Measurements from ENCODE around the gene MRPS9.

- PRO-cap, result no peak
Measured at GRCh38 chr2:102020429-102021416, 29.0 kb downstream of the IL1R2 start.

DNA sequence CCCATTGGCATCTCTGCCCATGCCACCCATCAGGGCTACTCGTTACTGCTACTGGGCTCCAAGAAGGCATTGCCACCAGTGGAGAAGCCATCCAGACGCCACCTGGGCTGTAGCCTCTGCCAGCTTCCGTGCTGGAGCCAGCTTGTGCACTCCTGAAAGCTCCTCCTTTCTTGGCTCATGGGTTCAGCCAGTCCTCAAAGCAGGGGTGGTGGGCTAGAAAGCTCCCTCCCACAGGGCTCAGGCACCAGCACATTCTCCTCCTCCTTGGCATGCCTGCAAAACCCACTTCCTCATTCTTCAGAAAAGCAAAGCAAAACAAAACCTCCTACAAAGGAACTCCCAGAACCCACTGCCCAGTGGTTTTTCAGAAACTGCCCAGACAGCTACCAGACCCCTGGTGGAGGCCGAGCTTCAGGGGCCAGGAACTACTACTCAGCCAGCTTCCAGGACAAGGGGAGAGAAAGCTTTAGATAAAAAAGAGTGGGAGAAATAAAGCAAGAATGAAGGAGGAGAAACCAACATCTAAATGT, 41.6 kb downstream of the IL1R2 start:
- PRO-cap, result no peak

GRCh38 chr2:102061903-102062760, 70.4 kb downstream of the IL1R2 start:
- PRO-cap, result no peak

DNA sequence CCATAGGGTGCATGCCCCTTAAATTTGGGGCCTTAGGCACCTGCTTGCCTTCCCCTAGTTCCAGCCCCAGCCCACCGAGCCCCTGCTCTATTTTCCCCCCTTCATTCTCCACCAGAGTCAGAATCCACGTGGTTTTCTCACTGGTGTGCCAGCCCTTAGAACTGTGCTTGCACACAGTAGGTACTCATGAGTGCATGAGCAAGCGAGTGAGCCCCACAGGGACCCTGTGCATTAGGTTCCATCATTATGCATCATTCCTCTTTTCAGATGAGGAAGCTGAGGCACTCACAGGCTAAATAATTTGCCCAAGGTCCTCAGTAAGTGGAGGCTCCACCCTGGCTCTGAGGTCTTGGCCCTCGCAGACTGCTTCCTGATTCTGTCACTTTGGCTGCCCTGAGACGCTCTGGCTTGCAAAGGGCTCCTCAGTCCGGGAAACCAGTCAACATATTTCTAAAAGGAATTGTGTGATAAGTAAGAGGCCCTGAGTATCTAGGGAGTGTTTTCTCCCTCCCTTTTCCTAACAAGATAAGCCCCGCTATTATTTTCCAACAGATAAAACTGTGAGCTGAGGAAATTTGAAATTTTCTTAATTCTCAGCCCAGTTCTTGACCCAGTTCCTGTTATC, 71.7 kb downstream of the IL1R2 start:
- PRO-cap, result no peak

DNA sequence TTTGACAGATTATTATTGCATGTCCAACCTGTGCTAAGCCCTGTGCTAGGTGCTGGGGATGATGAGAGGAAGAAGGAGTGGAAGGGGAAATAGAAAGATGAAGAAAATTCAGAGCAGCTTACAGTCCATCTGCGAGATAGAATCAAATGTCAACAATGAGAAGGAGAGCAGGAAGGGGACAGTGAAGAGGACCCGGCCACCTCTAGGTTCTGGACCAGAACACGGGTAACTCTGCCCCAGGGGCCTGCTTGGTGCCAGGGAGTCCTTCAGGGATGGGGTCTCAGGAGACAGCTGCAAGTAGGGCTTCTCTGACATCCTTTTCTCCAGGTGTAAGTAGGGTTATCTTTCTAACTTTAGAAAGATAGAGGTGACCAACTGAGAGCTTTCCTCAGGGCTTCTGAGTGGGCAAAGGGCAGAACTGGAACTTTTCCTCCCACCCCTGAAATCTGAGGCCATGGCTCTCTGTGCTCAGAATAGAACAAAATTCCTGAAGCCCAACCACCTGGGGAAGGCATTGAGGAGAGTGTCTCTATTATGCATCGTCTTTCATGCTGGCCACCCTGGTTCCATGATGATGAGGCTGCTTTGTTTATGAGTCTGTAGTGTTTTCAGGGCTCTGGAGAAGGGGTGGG, 30.9 kb upstream of the IL1R1 start:
- PRO-cap, result no peak

DNA sequence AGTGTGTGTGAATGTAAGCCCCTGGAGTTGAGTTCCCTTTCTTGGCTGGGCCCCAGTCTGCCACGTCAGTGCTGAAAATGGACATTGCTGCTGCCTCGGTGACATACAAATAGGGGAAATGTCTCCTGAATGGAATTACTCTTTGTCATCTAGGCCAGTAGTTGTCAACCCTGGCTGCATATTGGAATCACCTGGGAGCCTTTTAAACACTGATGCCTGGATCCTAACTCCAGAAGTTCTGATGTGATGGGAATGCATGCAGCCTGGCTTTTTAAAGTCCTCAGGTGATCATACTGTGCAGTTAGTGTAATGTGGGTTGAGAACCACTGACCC, 27.7 kb upstream of the IL1R1 start:
- PRO-cap, result no peak

- PRO-cap, result no peak
Measured at GRCh38 chr2:102190509-102191011, 3.7 kb downstream of the IL1RL2 start.

- PRO-cap, result no peak
Measured at GRCh38 chr2:102251485-102252081, 59.8 kb upstream of the IL1RL1 start.

DNA sequence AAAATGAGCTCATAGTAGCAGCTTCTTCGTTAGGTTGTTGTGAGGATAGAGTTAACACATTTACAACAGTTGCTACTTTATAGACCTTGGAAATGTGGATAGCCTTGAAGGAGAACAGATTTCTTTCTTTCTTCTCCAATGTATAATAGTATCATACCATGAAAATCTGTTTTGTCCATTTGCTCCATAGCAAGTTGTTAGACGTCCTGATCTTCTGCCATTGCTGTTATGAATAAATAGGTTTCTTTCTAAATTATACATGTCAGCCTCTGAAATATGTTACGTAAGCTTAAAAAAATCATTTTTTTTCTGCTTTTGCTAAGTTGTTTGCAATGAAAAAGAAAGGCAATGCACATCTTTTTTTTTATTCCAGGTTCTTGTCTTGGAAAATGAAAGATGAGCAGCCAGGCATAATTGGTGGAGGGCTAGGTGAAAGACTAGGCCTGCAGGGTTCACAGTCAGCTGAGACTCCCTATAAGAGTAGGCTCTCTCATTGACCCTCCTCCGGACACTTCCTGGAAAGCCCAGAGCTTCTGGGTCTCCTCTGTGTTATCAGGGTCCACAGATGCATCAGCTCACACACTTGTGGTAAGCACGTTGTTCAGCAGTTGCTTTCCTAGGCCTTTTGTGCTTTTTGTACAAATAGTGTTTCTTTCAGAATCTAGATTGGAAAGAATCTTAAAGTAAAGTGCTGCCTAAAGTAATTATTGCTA, 15.2 kb downstream of the SLC9A2 start:
- PRO-cap, result no peak

DNA sequence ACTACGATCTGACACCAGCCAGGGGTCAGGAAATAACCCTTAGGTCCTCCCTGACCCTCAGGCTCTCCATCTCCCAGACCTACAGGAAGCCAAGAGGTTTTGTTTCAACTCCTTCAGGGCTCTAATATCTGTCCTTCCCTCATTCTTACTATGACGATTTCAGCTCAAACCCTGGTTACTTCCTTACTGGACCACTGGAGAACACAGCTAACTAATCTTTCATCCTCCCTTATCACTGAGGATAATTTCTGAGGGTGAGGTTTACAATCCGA, 322.0 kb upstream of the POU3F3 start:
- PRO-cap, result no peak

- PRO-cap, result no peak
Measured at GRCh38 chr2:104844763-104845604, 8.9 kb upstream of the POU3F3 start.

DNA sequence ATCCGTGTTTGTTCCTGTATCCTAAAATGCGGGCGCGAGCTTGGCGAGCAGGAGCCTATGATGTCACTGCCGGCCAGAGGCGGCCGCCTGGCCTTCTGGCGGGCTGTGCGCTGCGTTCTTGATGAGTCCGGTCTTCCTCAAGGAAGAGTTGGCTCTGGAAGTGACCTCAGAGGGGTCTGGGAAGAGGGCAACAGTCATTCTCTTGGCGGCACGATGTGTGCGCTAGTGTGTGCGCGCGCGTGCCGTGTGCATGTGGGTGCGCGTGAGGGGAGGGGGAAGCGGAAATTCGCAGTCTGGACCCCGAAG, 8.2 kb downstream of the POU3F3 start:
- PRO-cap, result bidirectional peak, plus-strand start outside the sequence, minus-strand start at position 219 of the sequence

GRCh38 chr2:104889254-104889700, 35.4 kb downstream of the POU3F3 start:
- PRO-cap, result no peak

DNA sequence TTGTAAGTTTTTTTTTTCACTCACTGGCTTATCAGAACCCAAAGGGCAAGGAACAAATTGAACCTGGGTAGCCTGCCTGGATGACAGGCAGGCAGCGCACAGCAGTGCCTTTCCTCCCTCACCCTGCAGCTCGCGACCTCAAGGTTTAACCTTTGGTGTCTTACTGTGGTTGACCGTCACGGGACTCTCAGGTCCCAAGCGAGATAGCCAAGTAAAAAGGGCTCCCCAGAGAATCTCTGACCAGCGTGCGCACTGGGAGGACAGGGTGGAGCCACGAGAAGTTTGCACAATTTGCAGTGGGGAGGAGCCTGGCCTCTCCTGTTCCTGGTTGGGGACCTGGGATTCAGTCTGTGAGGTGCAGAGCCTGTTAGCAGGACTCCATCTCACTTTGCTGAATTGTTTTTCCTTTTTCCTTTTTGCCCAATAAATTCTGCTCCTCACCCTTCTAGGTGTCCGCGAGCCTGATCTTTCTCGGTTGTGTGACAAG, 36.0 kb downstream of the POU3F3 start:
- PRO-cap, result no peak

DNA sequence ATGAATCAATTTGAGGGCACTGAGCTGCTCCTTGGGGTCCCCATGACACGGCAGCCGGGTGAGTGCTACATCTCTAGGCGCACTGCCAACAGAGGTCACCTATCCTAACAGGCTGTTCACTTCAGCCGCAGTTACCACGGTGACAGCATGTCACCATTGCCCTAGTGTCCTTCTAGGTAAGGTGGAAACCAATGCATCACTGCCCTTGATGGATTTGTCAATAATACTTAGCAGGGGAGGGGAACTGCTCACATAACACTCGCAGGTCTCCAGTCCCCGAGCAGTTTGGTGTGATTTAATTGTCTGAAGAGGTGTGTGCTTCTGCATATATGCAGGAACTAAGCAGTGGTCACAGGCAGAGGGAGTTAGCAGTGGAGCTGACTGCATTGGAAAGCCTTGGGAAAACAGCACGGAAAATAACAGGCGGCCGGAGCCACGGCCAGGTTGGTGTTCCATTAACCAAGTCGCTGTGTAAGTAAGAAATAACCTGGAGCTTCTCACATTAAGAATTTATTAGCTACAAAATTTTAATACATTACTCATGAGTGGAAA, 47.5 kb downstream of the POU3F3 start:
- PRO-cap, result no peak

GRCh38 chr2:105037947-105038724, at the start of gene MRPS9:
TSS of gene MRPS9 (plus strand) at chr2:105038069.
- PRO-cap, result bidirectional peak, plus-strand start at chr2:105038069, minus-strand start at chr2:105037852

DNA sequence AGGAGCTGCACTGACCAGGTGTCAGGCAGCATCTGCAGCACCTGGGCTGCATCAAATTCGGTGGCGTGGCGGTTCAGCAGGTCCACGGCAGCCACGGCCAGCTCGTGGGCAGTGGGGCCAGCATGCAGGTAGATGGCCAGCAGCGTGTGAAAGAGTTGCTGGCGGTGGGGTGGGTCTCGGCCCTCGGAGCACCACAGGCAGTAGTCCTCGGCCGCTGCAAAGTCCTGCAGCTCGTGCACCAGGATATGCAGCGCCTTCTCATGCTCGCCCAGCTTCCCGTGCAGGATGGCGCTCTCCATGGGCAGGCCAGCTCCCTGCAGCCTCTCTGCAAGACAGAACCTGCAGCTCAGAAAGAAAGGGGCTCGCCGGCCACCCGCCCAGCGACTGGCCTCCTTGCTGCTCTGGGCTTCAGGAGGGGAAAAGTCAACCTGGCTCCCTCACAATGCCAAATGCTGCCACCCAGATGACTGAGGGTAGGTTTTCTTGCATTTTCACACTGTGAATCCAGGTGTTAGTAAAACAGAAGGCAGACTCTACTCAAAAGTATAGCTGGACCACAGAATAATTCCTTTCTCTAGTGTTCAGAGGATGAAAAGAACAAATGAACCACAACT, 27.9 kb downstream of the GPR45 start:
- PRO-cap, result no peak

- PRO-cap, result no peak
Measured at GRCh38 chr2:105400007-105400811, 1.4 kb upstream of the FHL2 start.

GRCh38 chr2:105444187-105444641, 45.4 kb upstream of the FHL2 start:
- PRO-cap, result no peak

DNA sequence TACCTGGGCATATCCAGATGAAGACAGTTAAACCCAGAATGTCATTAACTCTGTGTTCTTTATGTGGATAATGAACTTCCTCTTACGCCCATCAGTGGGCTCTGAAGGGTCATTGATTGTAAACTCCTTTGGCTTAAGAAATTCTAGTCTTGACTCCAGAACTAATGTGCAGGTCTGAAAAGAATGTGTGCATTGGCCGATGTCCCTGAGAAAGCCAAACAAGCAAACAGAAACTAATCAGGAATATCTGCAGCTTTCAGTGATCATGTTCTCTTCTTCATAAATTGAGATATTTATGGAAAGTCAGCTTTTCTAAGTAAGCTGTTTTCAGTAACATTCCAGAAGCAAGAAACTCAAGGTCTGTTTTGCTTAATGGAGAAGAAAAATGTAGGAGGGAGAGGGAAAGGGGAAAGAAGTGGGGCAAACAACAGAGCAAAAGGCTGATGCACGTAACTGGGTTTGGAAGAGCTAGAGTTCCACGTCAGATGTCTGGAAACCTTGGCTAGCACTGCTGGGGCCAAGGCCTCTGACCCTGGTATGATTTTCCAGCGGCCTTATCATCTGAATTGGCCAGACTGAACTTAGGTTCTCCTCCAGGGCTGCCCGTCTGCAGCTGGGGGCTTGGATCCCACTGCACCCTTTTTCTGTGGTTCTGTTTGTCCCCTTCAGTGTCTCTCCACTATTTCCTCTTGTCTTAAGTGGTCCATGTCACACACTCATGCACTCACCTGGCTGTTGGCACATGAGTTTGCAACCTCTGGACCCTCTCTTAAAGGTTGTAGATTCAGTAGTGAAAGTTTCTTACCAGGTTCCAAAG, 61.4 kb upstream of the FHL2 start:
- PRO-cap, result no peak